Skin of body (tissue), 2 donors: ENCODE results near the gene MRPL27.

DNA sequence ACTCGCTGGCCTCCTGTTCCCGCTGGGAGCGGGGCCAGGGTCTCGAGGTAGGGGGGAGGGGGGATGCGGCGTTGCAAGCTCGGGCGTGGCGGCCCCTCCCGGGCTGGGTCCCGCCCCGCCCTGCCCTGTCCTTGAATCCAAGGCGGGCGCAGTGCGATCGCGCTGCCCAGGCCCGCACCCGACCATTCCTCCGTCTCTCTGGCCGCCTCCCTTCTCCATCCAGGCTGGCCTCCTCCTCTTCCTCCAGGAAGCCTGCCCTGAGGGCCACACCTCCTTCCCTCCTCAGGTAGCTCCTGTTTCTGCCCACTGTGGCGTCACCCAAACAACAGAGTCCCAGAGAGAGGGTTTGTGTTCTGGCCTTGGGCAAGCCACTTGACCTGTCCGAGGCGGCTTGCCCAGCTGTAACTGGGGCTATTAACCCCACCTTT is 43.0 kb upstream of the TAC4 start:
- RAMPAGE, long total RNA, result no peak

DNA sequence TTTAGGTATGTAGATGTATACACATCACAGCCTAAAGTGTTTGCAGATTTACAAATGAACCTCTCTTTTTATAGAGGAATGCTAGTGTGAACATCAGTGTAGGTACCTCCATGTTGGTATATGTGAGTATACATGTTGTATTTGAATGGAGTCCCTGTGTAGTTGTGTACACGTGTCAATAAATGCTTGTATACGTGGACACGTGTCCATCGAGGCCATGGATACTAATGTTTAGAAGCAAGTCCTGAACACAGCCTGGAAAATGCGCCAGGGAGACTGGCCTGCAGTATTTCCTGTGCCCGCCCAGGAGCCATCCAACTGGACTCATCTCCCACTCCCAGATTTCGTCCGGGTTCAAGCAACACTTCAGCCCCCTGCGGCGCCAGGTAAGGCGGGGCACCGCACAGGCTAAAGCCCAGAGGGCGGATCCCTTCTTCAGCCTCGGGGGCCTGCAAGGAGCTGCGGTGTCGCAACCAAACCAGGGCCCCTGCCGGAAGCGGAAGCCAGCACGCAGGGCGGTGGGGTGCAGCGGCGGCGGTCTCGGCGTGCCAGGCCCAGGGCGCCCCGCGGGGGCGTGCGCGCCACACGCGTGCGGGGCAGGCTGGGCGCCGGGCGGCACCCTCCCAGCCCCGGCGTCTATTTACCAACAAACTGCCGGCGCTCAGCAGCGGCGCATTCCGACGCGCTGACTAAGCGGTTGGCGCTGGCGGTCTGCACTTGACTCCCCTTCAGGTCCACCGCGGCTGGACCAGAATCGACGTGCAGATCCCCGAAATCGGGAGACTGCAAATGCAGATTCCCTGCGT is 707 bp upstream of the DLX4 start:
- RAMPAGE, long total RNA, result no peak

DNA sequence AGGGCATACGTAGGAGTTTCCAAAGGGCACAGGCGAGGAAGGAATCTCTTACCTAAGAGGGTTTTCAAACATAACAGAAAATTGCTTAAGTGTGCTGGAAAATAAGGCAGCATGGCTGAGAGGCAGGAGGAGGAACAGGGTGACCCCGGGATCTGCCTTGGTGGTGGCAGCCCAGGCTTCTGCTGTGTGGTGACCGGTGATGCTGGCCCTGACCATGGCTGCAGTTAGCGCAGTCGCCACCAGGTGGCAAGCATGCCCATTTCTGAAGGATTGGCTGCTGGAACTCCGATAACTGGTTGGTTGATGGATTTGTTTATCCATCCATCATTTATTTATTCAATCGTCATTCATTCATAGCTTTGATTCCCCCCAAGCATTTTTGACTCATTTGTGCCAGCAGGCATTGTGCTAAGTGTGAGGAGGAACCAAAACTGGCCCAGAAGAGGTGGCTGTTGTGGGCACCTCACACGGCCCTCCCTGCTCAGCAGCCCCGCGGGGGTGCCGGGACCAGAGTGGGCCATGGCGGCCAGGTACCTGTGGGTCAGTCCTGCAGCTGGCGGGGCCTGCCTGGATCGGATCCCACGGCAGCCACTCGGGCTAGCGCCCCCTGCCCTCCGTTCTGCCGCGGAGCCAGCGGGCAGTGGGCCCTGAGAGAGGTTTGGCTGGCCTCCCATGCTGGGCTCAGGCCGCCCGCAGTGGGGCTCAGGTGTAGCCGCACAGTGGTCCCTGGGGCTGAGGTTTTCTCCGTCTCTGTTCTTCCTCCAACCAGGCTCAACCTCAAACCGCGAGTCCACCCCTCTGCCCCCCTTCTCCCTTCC is 28.9 kb upstream of the ITGA3 start:
- RAMPAGE, long total RNA, result no peak

GRCh38 chr17:50027581-50028094 is 28.3 kb upstream of the ITGA3 start:
- RAMPAGE, long total RNA, result no peak

DNA sequence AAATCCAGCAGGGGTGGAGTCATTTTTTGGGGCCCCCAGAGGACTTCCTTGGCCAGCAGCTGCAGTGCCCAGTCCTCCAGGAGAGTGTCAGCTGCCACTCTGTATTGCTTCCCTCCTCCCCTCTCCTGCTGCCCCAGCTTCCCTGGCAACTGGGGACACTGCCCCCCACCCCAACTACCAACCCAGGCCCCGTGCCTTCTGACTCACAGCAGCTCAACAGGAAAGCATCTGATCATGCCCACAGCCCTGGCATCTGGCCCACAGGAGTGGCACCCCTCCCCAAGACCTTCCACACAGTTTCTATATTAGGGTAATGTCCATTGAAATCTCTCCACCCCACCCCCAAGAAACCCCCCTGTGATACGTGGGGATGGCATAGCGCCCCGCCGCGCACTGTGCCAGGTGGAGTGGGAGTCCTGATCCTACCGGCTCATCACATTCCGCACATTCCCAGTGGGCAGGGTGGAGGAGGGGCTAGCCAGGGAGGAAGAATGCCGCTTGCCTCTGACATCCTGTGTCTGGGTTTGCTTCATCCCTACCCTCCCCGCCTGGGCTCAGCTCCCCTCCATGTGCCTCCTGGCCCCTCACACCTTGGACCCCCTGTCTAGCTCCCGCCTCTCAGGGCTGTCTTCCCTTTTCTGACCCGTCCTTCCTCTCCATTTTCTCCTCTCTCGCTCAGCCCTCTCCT is 27.7 kb upstream of the ITGA3 start:
- RAMPAGE, long total RNA, result no peak

DNA sequence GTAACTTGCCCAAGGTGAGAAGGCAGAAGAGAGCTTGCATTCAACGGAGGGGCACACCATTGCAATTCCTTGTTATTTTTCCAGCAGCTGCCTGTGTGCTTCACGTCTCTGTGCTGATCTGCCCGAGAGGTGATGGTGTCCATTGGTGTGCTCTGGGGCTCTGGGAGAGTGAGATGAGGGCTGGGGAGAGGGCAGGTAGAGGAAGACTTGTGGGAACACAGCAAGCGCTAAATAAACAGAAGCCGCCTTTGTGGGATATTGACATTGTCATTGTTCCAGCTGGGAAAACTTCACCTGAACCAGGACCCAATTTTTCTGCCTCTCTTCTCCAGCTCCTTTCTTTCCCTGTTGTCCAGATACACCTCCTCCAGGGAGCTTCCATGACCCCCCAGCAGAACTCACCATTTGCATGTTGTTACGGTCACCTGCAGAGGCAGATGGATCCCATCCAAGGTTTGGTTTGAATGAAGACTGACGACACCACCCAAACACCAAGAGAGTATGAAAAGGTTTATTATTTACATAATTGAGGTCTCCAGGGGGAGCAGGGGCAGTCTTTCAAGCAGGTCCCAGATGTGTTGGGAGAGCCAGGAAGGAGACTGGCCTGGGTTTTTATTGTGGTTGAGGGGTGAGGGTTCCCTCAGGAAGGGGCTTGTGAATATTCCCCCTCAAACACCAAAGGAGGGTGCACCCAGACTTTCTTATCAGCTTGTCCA is 3.6 kb upstream of the ITGA3 start:
- RAMPAGE, long total RNA, result no peak

DNA sequence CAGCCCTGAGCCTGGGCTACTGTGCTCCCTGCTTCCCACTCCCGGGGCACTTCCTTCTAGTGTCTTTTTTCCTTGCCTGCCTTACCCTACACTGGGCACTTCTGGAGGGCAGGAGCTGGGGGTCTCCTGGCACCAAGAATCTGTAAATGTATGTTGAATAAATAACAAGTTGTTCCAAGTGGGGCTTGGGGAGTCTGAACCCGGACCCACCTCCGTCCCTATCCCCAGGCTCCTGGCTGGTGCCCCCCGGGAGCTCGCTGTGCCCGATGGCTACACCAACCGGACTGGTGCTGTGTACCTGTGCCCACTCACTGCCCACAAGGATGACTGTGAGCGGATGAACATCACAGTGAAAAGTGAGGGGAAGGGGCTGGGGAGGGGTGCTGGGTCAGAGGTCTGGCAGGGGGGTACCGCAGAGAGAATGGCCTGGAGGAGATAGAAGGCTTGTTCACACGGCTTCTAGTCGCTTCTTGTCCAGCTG is 8.0 kb downstream of the ITGA3 start:
- RAMPAGE, long total RNA, result no peak

- RAMPAGE, long total RNA, result no peak
Measured at GRCh38 chr17:50076445-50077076, 18.6 kb upstream of the PDK2 start.

DNA sequence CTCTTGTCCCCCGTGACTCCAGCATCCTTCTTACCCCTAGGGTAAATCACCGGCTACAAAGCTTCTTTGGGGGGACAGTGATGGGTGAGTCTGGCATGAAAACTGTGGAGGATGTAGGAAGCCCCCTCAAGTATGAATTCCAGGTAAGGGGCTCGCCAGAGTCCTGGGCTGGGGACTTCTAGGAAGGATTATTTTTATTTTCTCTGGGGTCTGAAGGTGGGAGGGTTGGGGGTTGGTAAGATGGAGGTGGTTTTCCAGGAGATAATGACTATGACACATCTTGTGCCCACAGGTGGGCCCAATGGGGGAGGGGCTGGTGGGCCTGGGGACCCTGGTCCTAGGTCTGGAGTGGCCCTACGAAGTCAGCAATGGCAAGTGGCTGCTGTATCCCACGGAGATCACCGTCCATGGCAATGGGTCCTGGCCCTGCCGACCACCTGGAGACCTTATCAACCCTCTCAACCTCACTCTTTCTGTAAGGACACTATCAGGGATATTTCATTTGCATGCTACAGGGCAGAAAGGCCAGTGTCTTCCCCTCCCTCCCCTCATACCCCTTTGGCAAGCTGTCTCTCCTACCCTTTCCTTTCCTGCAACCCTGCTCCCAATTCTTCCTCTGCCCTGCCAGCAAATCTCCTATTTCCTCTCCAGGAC is 16.2 kb upstream of the PDK2 start:
- RAMPAGE, long total RNA, result no peak

- RAMPAGE, long total RNA, result no peak
Measured at GRCh38 chr17:50089541-50090631, 5.3 kb upstream of the PDK2 start.

DNA sequence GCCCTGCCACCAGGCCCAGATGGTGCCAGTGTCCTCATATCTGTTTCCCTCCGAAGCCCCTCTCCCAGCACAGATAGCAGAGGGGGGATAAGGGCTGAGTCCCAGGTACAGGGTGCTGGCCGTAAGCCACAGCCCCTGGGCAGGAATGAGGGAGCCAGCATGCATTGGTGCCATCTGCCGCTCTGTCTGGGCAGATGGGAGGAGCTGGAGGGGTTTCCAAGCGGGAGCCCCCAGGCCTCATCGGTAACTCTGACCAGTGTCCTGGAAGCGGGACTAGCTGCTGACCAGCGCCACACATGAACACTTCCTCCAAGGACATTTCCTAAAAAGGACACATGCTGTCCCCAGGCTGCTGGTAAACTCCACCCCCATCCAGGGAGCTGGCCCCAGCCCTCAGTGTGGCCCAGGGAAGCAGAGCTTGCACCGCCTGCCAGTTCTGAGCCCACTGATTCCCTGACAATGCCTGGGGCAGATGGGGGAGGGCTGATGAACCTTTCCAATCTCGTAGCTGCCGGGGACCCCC is 16.3 kb downstream of the PDK2 start:
- RAMPAGE, long total RNA, result no peak

- RAMPAGE, long total RNA, result no peak
Measured at GRCh38 chr17:50196867-50197126, 4.6 kb downstream of the COL1A1 start.

DNA sequence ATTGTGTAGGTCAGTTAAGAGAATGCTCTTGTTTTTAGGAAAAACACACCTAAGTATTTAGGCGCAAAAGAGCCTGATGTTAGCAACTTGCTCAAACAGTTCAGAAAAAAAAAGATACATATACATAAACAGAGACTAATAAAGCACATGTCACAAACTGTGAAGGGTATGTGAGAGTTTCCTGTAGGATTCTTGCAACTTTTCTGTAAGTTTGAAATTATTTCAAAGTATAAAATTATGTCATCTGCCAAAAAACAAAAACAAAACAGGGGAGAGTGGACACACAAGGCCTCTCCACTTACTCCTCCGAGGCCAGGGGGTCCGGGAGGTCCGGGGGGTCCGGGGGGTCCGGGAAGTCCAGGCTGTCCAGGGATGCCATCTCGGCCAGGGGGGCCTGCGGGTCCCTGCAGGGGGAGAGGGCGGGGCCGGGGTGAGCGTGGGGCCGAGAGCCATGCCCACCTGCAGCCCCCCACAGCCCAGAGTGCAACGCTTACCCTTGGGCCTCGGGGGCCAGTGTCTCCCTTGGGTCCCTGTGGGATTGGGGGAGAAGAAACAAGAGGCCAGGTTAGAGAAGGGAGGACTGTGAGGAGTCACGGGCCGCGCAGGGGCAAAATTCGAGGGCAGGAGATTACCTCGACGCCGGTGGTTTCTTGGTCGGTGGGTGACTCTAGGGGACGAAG is 2.4 kb downstream of the COL1A1 start:
- RAMPAGE, long total RNA, result no peak

DNA sequence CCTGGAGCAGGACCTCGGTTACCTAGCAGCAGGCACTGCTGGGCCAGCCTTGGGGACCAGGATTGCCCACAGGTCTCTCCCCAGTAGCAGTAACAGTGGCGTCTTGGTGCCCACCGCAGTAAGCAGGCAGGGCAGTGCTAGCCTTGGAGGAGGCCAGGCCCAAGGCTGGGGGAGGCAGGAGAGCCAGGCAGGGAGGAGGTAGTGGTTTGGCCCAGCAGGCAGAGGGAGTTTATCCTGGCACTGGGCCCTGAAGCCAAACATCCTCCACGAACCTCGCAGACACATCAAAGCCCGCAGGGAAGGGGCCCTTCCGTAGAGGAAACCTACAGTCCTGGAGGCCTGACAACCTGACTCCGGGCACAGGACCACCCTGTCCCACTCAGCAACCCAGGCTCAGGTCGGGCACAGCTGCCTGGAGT is 7.7 kb upstream of the TMEM92 start:
- RAMPAGE, long total RNA, result no peak

DNA sequence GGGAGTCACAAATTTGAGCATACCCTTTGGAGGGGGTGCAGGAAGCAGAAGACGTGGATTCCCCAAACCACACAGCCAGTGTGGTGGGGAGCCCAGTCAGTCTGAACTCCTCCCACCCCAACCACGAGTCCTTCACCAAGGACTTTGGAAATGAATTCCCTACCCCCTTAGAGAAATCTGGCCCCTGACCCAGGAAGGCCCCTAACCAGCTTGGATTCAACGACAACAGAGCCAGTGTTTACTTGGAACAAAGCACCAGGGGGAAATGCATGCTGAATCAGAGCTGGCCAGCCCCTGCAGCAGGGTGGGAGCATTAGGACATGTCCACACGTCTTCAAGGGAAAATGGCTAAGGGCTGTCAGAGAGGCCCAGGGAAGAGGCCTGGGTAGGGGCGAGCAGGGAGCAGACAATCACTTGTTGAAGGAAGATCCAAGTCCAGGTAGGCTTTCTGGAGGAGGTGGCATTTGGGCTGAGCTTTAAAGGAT is 5.4 kb upstream of the TMEM92 start:
- RAMPAGE, long total RNA, result no peak

- RAMPAGE, long total RNA, result no peak
Measured at GRCh38 chr17:50287351-50287768, 13.1 kb downstream of the TMEM92 start.

GRCh38 chr17:50345552-50345991 is 354 bp upstream of the XYLT2 start:
- RAMPAGE, long total RNA, result no peak

- RAMPAGE, long total RNA, result no peak
Measured at GRCh38 chr17:50347284-50348032, 1.5 kb downstream of the XYLT2 start.

- RAMPAGE, long total RNA, result start-site peak on the minus strand at chr17:50373180-50373196, 358 and 63 reads in 2 replicates
Measured at GRCh38 chr17:50372607-50373395, at the start of gene MRPL27. Gene MRPL27 (minus strand): TSS chr17:50373184.

- RAMPAGE, long total RNA, result no peak
Measured at GRCh38 chr17:50392235-50393029, 4.9 kb downstream of the LRRC59 start.